ENCODE results near the gene F13A1.

DNA sequence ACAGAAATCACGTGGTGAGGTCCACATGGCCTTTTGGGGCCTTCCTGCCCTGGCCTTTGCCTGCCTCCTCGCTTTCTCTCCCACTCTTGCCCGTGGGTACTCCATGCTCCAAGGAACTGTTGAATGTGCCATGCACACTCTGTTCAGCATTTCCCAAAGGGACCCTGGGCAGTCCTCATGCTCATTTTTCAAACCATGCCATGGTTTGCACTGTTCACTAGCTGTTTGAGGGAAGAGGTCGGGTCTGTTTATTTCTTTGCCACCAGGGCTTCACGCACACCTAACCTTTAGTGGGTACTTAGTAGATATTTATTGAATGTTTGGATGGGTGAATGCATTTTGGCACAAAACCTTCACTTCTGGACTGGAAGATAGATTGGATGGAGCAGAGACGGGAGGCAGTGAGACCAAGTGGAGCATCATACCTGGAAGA lies 191.0 kb downstream of the FARS2 start:
- RRBS, result no CpG with 5 or more reads among the region's 6 CpGs

- RRBS, result 13% methylated on average over 2 of the region's 18 CpGs
Measured at GRCh38 chr6:5701084-5701772, 305.5 kb downstream of the NRN1 start.

- RRBS, result 2% methylated on average over 18 of the region's 40 CpGs
Measured at GRCh38 chr6:5996680-5997238, 10.0 kb downstream of the NRN1 start.

DNA sequence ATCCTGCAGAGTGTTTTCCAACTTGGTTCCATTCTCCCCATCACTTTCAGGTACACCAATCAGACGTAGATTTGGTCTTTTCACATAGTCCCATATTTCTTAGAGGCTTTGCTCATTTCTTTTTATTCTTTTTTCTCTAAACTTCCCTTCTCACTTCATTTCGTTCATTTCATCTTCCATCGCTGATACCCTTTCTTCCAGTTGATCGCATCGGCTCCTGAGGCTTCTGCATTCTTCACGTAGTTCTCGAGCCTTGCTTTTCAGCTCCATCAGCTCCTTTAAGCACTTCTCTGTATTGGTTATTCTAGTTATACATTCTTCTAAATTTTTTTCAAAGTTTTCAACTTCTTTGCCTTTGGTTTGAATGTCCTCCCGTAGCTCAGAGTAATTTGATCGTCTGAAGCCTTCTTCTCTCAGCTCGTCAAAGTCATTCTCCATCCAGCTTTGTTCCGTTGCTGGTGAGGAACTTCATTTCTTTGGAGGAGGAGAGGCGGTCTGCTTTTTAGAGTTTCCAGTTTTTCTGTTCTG lies 21.1 kb downstream of the F13A1 start:
- RRBS, result no CpG with 5 or more reads among the region's 12 CpGs

DNA sequence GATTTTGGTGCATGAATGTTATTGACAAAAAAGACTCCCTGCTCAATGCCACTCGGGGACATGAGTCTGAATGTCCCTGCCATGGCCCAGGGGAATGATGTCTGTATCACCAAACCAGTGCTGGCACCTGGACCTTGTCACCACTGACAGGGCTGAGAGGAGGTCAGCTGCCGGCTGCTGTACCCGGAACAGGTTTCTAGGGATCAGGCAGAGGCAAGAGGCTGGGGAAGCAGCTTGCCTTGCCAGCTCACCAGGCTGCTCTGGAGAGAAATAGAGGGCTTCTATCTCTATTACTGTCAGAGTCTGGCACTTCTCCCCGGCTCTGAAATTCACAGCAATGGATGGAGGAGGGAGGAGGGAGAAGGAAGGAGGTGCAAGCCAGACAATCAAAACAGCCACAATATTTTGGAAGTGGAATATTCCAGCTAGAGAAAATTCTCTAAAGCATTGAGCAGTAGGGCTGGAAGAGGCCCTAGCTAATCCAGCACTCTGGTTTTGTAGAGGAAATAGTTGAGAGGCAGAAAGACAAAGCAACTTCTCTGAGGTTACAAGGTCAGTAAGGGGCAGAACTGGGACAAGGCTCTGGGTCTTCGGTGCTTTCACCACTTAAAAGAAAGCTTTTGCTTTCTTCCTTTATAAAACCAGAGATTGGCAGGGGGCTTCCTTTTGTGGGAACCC lies 2.6 kb downstream of the F13A1 start:
- RRBS, result no CpG with 5 or more reads among the region's 5 CpGs

DNA sequence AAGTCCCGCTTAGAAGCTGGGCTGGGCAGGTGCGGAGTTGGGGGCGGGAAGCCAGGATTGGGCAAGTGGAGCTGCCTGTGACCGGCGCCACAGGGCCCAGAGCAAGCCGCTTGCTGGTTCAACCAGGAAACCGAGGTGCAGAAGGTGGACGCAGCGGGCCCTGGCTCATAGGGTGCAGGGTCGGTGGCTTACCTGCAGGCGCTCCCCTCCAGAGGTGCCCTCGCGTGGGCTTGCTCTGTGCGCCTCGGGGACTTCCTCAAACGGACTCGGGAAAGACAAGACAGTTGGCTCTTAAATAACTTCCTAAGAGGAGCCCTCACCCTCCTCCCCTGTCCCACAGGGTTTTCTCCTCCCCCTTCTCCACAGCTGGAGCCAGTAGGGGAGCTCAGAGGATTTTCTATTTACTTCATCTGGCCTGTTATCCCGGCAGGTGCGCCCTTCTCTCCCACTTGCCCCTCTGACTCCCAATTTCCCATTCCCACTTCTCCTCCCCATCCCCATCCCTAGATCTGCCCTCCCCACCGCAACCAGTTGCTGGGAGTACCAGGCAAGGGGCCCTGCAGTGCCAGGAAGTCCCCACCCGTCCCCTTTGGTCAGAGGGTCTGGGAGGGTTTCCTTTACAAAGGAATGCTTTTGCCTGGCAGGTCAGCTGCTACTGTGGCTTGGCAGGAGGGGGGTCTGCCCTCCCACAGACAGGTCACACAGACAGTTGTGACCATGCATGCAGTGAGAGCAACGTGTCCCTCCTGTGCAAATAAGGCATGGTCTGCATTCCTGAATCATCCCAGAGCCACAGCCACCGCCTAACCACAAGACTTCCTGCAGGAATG lies at the start of gene F13A1:
TSS of gene F13A1 (minus strand) at position 268 of the 830 bp plus-strand sequence.
- RRBS, result no CpG with 5 or more reads among the region's 23 CpGs

DNA sequence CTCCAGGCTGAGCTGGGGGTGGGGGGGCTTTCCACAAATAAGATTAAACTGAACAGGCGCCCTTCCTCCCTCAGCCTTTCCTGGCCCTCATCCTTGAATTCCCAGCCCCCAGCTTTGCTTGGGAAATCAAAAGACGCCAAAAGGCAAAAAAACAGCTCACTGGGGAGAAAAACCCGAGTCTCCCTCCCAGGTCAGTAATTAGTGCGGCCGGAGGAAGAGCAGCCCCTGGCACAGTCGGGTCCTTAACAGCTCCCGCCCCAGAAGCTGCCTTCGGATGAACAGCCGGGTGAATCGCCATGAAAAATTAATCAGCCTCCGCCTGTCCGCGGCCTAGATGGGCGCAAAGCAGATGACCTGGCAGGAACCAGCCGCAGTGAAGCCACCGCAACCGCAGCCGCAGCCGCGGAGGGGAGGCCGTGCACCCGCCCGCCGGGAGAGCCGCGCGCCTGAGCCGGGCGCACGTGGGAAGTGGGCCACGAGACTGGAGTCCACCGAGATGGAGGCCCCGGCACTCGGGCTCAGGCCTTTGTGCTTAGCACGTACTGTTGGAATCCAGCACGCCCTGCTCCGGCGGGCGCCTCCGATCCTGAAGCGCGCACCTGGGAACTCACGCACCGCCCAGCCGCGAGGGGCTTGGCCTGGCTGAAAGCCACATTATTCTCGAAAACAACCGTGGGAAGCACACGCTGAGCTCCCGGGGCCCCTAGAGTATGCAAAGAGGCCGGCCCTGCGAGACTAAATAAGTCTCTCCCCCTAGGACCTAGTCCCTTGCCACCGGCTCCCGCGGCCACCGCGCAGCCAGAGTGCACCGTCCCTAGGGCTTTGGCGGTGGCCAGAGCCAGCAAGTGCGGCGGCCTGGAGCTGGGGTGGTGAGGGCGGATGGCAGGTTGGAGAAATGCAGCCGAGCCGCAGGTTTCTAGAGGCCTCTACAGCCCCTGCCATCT lies 42.3 kb upstream of the LY86 start:
- RRBS, result 5% methylated on average over 16 of the region's 64 CpGs

- RRBS, result no CpG with 5 or more reads among the region's 5 CpGs
Measured at GRCh38 chr6:6659712-6660242, 71.3 kb downstream of the LY86 start.

- RRBS, result no CpG with 5 or more reads among the region's 16 CpGs
Measured at GRCh38 chr6:6725176-6725613, 136.7 kb downstream of the LY86 start.

GRCh38 chr6:6734622-6735214 lies 146.2 kb downstream of the LY86 start:
- RRBS, result no CpG with 5 or more reads among the region's 9 CpGs

DNA sequence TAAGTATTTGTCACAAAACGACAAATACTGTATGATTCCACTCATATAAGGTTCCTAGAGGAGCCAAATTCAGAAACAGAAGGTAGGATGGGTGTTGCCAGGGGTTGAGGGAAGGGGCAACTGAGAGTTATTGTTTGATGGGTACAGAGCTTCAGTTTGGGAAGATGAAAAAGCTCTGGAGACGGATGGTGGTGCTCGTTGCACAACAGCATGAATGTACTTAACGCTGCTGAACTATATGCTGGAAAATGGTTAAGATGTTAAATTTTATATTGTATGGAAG lies 182.0 kb downstream of the LY86 start:
- RRBS, result no CpG with 5 or more reads among the region's 4 CpGs

- RRBS, result no CpG with 5 or more reads among the region's 4 CpGs
Measured at GRCh38 chr6:6800908-6801262, 212.4 kb downstream of the LY86 start.

- RRBS, result 67% methylated on average over 3 of the region's 14 CpGs
Measured at GRCh38 chr6:6820270-6821338, 232.1 kb downstream of the LY86 start.

- RRBS, result 2% methylated on average over 9 of the region's 58 CpGs
Measured at GRCh38 chr6:7051738-7052390, 55.9 kb upstream of the RREB1 start.

DNA sequence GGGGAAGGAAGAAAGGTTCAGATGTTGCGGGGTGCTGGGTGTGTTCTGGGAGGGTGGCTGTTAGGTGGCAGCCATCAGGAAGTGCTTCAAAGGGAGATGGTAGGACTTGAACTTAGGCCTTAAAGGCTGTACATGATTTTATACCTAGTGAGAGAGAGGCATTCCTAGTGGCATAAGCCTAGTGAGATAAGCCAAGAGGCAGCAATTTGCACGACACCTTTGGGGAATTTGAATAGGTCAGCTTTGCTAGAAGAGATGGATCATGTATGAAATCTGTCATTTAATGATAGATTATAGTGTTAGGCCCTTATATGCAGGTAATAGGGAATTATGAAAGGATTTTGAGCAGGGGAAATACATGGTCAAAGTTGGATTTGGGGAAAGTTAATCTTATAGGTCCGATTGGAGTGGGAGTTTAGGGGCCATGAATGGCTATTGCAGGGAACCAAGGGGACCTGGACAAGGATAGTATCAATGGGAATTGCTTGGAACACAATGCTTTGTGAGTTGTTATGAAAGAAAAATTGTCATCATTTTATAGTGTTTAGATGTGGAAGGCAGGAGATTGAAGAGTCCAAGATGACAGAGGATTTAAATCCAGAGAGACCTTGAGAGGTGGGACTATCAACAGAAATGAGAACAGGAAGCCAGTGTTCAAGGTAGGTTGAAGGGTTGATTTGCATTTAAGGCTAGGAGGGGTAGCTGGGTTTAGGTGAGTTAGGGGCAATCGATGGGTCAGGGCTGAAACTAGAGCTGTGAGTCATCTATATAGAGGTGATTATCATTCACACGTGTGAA lies 50.9 kb upstream of the RREB1 start:
- RRBS, result no CpG with 5 or more reads among the region's 5 CpGs

GRCh38 chr6:7087399-7087982 lies 20.3 kb upstream of the RREB1 start:
- RRBS, result no CpG with 5 or more reads among the region's 7 CpGs

GRCh38 chr6:7173689-7174347 lies 66.1 kb downstream of the RREB1 start:
- RRBS, result no CpG with 5 or more reads among the region's 12 CpGs

GRCh38 chr6:7249374-7250030 lies 63.5 kb downstream of the SSR1 start:
- RRBS, result no CpG with 5 or more reads among the region's 8 CpGs

DNA sequence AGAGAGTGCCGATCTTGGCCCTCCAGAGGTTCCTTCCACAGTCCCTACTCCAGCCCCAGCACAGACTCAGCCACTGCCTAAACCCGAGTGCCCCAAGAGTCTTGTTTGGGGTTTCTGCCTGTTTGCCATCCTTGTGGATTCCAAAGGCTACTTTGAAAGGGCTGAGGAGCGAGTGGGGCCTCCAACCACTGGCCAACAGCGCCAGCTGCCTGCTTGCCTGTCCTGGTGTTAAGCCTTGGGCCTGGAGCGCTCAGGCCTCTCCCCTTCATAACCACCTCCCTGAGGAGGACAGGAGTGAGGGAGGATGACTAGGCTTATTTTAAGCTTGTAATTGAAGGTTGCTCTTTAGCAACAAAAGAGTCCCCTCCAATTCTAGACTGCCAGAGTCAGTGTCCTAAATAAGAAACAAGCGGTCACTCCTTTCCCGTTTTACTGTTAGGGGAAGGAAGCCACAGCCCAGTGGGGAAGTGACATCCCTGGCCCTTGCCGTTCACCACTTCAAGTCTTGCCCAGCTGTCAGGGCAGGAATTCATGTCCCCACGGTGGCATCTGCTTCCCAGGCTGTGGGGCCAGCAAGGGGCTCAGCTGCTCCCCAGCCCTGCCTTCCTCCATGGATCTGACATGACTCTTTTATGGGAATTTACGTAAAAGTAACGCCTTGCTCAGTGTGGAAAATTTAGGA lies 58.0 kb downstream of the SSR1 start:
- RRBS, result no CpG with 5 or more reads among the region's 11 CpGs

DNA sequence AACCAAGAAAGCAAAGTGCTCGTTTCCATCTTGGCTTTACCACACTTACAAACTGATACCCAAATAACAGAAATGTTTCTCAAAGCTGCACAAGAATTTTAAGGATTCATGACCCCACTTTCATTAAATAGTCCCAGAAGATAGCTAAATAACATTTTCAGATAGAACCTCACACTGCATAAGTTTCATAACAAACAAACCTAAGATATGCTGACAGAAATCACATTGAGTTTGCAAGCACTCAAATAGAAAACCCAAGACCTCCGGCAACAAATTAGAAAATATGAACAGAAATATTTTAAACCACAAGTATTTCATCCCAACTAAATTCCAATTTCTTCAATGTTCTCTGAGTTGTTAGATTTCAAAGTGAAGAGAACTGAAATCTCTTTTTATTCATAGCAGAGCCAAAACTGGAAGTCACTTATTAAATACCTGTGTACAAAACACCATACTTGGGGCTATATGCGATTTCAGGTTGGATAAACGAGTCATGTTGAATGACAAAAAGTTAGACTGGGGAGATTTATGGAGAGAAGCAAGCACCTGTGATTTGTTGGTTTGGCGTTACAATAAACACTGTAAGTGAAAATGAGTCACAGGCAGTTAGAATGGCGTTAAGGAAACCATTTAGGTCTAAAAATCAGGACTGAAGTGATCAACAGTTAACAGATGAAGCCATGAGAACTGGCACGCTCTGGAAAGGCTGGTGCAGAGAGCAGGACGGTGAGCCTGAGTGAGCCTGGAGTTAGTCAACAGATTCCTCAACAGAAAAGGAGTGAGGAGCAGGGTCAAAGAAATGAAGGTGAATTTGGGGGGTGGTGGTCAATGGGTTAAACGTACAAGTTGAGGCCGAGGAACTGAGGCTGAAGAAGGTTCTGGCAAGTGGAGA lies 31.5 kb downstream of the SSR1 start:
- RRBS, result no CpG with 5 or more reads among the region's 10 CpGs